Cardiac muscle cell (in vitro differentiated cells and primary cell): ENCODE data around the genes EFEMP2 and CATSPER1.

- RAMPAGE, long total RNA = no peak
- RRBS = no CpG with 5 or more reads among the region's 3 CpGs
Observed at GRCh38 chr11:65503529-65504105, 21.3 kb upstream of the SCYL1 start.

DNA sequence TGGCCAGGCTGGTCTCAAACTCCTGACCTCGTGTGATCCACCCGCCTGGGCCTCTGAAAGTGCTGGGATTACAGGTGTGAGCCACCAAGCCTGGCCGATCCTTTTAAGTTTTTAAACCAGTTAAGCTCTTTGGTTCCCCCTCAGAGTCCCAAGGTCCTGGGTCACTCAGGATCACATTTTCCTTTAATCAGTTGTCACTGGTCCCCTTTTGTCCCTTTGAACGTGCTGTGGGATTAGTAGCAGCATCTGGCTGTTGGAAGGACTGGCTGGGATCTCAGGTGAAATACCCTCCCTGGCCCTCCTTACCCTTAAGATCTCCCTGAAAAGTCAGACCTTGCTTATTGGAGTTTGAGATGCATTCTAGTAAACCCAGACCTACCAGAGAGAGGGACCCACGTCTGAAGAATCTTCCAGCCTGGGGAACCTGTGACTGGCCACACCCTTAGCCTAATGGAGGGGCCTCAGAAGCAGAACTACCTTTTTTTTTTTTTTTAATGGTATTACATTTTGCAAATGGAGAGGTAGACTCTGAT, 17.8 kb upstream of the SCYL1 start:
- RAMPAGE, long total RNA = no peak
- RRBS = no CpG with 5 or more reads among the region's 5 CpGs

GRCh38 chr11:65521931-65522589, 2.8 kb upstream of the SCYL1 start:
- RAMPAGE, long total RNA = no peak
- RRBS = no CpG with 5 or more reads among the region's 20 CpGs

DNA sequence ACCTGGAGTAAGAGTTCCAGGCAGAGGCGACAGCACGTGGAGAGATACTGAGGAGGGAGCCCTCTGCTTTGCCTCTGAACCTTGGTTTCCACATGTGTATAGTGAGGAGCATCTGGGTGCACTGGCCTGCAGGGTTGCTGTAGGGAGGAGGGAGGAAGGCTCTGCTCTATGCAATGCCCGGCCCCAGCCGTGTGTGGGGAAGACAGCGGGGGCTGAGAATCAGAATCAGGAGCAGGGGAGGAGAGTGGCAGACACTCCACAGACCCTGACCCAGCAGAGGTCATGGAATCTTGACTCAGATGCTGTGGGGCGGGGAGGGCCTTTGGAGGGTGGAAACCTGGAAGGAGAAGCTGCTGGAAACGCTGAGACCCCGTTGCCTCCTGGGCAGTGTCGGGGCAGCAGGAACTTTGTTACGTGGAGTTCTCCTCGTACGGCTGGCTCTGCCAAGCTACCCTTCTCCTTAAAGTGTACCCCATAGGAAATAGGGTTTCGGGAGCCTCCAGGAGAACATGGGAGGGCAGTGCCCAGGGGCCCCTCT, 4.1 kb downstream of the SCYL1 start:
- RAMPAGE, long total RNA = no peak
- RRBS = no CpG with 5 or more reads among the region's 13 CpGs

- RAMPAGE, long total RNA = no peak
- RRBS = 82% methylated on average over 3 of the region's 19 CpGs
Observed at GRCh38 chr11:65551708-65552495, 6.3 kb downstream of the LTBP3 start.

DNA sequence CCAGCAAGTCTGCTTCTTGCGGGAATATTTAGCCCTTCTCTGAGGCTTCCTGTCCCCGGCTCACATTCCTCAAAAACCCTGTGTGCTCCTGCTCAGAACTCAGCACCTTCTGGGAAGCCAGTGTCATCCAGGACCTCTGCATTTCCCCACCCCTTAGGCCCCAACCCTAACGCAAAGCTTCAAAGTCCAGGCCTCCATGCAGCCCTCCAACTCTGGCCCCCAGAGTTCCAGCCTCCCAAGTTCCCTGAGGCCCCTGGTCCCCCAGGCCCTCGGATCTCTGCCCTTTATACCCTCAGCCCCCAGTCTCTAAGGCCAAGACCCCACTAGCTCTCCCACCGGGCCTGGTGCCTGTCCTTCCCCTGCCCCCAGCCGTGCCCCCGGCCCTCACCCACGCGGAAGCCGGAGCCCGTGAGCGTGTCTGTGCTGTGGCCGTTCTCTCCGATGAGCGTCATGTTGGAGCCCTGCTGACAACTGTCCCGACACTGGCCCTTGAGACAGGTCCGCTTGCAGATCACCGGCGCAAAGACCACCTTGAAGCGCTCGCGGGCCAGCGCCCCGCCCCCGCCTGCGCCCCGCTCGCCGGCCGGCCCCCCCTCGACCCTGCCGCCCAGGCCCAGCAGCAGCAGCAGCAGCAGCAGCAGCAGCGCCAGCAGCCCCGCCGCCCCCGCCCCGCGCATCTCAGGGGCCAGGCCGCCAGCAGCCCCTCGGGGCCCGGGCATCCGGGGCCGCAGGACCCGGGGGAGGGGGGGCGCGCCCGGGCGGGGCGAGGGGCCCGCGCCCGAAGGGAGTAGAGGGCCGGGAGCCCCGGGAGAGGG, 711 bp downstream of the LTBP3 start:
- RAMPAGE, long total RNA = no peak
- RRBS = 4% methylated on average over 28 of the region's 54 CpGs

DNA sequence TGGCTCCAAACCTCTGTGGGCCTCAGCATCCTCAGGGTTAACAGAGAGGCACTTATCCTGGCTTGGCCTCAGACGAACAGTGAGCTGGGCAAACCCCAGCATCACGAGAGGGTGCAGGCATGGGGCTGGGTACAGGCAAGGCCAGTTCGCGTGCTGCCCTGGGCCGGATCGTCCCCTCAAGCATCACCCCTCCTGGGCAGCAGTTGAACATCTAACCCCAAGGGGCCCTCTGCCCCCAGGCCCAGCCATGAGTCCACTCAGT, 1.9 kb downstream of the EHBP1L1 start:
- RAMPAGE, long total RNA = no peak
- RRBS = no CpG with 5 or more reads among the region's 6 CpGs

DNA sequence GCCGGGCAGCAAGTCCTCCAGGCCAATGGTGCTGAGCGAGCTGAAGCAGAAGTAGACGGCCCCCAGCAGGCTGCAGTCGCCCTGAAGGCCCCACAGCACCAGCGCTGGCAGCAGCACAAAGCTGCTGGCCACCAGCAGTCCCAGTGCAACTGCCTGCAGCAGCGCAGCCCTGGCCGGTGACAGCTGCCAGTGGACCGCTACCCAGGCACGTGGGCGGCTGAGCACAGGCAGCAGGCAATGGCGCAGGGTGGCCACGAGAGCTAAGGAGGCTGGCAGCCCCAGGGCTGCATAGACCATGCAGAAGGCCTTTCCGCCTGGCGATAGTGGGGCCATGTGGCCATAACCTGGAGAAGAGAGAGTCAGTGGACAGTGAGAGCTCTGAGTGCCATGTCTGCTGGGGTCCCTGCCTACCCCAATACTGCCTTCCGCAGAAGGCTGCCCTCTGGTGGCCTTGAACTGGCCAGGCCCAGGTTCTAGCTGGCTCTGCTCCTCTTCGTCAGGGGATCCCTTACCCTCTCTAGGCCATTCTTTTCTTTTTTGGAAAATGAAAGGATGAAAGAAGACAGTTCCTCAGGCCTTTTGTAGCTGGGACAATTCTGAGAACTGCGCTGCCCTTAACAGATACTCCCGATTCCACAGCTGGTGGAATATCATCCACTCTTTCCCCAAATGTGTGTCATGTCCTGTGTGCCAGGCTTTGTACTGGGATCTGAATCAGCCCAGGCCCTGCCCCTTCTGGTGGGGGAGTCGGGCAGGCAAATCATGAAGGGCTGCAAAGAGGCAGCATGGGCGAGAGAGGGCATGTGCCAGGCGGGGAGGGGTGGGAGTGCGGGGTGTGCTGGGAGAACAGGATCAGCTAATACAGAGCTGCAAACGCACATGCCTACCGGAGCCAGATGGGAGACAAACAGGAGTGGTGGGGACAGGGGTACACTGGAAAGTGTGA, 1.8 kb downstream of the KCNK7 start:
- RAMPAGE, long total RNA = no peak
- RRBS = no CpG with 5 or more reads among the region's 24 CpGs

DNA sequence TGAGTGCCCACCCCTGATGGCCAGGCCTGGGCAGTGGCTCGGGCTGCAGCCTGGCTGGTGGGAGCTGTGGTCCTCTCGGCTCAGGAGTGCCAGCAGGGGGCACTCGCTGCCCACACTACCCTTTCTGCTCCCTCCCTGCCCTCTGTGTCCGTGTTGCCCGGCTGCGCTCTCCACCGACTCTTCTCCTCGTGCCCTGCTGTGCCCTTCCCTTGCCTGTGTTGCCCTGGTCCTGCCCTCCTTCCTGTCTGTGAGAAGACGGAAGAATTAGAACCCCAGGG, 10.4 kb downstream of the PCNX3 start:
- RAMPAGE, long total RNA = no peak
- RRBS = no CpG with 5 or more reads among the region's 9 CpGs

DNA sequence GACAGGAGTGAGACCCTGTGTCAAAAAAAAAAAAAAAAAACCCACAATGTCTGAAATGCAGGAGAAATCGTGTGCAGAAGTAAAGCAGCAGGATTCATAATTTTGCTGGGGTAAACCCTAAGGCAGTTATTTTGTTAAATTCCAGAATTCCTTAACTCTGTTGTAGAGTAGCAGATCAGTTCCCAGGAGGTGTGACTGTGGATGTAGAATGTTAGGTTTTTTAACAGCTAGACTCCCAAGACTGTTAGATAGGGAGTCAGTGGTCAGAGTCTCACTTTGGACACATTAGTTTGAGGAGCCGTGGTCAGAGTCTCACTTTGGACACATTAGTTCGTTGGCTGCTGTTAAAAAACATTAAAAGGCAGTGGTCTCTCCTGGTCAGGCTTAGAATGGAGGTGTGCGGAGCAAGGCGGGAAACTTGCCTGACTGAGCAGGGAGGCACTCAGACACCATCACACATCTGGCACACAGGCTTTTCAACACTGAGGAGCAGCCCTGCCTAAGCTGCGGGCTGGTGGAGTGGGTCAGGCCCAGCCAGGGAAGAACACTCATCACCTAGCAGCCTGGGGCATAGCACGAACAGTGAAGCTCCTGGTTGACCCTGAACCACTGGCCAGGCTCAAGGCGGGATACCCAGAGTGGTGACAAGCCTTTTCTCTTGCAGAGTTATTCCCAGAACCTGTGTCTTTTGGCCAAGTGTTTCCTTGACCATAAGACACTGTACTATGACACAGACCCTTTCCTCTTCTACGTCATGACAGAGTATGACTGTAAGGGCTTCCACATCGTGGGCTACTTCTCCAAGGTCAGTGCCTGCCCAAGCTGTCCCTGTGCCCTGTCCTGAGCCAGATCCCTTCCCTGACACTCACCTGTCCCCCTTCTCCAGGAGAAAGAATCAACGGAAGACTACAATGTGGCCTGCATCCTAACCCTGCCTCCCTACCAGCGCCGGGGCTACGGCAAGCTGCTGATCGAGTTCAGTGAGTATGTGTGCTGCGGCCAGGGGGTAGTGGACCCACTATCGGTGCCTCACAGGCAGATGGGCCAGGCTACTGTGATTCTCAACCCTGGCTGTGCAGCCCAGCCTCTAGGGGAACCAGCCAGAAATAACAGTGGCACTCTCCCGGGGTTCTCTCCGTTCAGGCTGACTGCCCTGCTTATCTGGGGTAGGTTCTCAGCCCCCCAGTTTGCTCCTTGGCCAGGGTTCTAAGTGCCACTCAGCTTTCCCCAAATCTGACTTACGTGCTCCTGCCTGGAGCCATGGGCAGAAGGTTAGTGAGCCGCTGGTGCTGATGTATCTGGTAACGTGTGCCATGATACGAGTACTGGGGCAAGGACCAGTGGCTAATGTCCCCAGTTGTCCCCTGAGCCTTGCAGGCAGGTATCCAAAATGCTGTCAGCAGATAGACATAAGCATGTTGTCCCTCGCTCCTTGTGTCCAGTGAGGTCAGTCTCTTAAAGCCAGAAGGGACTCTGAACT, 4.1 kb downstream of the RNASEH2C start:
- RAMPAGE, long total RNA = no peak
- RRBS = no CpG with 5 or more reads among the region's 24 CpGs

DNA sequence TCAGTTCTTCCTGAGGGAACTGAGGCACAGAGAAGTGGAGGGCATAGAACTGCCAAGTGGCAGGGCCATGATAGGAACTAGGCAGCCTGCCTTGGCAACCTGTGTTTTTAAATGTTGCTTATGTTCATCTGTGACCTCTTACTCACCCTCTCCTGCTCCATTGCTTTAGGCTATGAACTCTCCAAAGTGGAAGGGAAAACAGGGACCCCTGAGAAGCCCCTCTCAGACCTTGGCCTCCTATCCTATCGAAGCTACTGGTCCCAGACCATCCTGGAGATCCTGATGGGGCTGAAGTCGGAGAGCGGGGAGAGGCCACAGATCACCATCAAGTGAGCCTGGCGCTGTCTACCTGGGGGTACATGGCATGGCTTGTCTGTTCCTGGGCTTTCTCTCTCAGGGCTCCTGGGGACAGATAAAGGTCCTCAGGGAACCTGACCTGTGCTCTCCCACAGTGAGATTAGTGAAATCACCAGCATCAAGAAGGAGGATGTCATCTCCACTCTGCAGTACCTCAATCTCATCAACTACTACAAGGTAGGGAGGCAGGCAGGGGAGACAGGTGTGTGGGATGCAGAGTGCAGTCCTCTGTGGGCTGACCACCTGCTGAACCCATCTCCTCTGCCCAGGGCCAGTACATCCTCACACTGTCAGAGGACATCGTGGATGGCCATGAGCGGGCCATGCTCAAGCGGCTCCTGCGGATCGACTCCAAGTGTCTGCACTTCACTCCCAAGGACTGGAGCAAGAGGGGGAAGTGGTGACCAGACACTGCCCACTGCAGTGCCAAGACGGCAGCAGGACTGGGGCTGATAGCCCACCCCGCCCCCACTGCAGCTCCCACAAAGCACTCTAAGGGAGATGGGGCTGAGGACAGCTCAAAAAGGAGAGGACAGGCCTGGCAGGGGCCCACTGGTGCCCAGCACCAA, 1.9 kb downstream of the RNASEH2C start:
- RAMPAGE, long total RNA = no peak
- RRBS = no CpG with 5 or more reads among the region's 11 CpGs

DNA sequence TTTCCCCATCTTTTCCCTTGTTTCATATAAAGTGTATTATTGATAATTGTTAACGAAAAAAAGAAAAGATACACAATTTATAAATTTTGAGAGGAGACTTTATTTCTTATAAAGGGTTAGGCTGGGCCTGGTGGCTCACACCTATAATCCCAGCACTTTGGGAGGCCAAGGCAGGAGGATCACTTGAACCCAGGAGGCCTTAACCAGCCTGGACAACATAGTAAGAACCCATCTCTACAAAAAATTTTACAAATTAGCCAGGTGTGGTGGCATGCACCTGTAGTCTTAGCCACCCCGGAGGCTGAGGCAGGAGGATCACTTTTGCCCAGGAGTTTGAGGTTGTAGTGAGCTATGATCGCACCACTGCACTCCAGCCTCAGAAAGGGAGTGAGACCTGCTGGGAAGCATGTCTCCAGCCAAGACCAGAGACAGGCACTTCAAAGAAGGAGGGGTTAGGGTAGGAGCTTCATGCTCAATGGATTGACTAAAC, 8.1 kb downstream of the AP5B1 start:
- RAMPAGE, long total RNA = no peak
- RRBS = no CpG with 5 or more reads among the region's 3 CpGs

- RAMPAGE, long total RNA = no peak
- RRBS = 2% methylated on average over 19 of the region's 104 CpGs
Observed at GRCh38 chr11:65787274-65788271, 710 bp downstream of the OVOL1 start.

DNA sequence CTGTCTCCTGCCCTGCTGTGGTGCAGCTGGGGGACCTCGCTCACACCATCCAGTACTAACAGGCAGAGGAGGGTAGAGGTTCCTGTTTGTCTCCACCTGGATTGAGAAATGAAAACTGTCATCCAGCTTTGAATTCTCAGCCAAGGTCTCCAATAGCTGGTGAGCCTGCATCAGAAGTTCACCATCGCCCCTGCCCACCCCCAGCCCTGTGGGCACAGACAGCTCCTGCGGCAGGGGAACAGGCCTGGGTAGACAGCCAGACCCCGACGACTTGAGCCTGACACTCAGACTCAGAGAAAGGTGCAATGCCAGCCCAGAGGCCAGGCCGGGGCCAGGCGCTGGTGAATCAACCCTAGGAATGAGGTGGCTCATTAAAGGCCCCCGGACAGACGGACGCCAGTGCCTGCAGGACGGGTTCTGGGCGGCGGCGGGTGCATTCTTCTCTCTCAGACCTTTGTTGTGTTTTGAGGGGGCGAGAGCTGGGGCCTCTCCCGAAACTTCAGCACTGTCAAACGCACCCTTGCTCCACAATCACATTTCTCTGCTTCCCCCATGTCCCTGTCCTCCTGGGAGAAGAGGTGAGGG, 5.5 kb downstream of the OVOL1 start:
- RAMPAGE, long total RNA = no peak
- RRBS = 69% methylated on average over 3 of the region's 17 CpGs

DNA sequence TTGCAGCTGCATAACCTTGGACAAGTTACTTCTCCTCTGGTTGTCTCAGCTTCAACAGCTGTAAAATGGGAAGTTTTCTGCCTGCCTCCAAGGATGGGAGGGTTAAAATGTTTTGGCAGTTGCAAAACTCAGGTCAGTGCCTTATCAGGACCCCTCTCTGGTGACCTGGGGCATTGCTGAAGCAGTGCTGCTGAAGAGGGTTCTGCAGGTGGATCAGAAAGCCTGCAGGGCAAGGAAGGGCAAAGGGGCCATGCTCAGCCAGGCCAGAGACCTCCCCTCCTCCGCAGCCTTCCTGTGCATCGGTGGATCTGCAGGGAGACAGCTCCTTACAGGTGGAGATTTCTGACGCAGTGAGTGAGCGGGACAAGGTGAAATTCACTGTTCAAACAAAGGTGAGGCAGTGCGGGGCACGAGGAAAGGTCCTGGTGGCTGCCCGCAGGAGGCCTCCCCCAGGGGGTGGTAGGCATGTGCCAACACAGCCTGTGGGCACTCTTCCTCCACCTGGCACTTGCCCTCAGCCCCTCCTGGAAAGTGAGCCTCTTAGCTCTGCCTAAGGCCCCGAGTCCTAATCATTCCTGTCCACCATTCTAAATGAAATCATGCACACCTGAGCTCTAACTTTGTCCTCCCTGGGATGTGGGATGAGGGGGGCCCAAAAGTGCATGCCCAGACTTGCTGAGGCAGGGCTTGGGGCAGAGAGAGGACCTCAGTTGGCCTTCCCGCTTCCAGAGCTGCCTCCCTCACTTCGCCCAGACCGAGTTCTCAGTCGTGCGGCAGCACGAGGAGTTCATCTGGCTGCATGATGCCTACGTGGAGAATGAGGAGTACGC, 8.6 kb downstream of the CFL1 start:
- RAMPAGE, long total RNA = no peak
- RRBS = no CpG with 5 or more reads among the region's 16 CpGs

GRCh38 chr11:65872421-65873251, at the start of gene EFEMP2:
Gene EFEMP2, minus strand, starts transcription at chr11:65872800.
- RAMPAGE, long total RNA = start-site peak on the minus strand at chr11:65872732-65872815, 668 and 633 reads in 2 replicates
- RRBS = 2% methylated on average over 34 of the region's 83 CpGs

DNA sequence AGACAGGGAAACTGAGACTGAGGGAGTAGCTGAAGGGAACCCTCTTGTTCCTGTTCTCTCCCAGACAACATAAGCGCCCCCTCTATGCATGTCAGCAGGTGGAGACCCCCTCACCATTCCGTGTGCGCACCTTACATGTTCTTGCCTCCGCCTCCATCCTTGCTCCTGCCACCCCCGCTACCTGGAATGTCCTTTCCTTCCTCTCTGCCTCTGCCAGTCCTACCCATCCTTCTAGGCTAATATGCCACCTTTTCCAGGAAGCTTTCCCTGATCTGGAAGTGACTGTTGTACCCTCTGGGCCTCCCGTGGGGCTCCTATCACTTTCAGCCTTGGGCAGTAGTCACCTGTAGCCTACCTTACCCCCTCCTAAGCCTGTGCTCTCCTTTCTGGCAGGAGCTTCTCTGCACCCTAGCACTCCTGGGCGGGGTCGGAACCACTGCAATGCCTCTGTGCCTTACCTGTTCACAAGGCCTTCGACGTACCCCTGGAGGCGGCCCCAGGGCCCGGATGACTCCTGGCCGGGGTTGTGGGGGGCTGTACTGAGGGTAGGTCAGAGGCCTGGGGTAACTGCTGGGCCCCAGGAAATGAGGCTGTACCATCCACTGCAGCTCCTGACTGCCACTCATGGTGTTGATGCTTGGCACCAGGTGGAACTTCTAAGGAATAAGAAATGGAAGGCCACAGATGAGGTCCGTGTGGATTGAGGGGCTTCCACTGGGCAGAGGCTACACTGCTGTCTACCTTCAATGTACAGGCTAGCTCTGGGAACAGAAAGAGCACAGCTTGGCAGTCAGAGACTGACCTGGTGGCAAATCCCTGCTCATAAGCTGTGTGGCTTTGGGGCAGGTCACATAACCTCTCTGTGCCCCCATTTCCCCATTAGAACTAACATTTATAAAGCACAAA, 3.6 kb downstream of the FOSL1 start:
- RAMPAGE, long total RNA = no peak
- RRBS = no CpG with 5 or more reads among the region's 14 CpGs

DNA sequence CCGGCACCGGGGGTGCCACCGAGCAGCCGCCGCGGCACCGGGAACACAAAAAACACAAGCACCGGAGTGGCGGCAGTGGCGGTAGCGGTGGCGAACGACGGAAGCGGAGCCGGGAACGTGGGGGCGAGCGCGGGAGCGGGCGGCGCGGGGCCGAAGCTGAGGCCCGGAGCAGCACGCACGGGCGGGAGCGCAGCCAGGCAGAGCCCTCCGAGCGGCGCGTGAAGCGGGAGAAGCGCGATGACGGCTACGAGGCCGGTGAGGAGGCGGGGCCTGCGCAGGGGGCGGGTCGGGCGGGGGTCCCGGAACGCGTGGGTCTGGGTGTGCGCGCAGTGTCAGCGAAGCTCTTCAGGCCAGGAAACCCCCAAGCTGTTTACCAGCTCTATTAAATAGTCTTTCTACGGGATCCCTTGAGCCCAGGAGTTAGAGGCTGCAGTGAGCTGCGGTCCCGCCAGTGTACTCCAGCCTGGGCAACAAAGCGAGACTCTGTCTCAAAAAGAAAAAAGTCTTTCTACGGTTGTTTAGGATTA, 368 bp downstream of the SART1 start:
- RAMPAGE, long total RNA = no peak
- RRBS = 2% methylated on average over 34 of the region's 56 CpGs

DNA sequence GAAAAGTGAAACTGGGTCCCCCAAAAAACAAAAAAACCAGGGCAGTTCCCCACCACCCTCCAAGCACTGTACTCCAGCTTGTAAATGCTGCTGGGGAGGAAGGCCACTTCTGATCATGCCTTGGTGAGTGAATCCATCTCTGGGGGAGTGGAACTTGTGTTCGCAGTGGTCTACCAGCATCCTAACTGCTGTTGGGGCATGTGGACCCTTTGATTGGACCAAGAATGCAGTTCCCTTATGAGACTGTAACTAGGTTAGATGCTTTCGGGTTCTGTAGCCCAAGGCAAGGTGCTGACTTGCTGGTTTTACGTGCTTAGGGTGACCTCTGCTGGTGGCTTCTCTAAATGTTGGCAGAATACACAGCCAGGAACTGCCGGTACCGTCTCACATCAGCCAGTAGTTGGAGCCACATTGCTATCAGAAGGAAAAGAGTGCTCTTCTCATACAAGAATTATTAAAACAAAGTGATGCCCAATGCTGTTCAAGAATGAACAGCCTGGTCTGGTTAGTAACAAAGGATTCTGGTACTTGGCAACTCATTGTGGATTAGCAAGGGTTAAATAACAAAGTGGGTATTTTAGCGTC, 13.1 kb downstream of the EIF1AD start:
- RAMPAGE, long total RNA = no peak
- RRBS = no CpG with 5 or more reads among the region's 6 CpGs

DNA sequence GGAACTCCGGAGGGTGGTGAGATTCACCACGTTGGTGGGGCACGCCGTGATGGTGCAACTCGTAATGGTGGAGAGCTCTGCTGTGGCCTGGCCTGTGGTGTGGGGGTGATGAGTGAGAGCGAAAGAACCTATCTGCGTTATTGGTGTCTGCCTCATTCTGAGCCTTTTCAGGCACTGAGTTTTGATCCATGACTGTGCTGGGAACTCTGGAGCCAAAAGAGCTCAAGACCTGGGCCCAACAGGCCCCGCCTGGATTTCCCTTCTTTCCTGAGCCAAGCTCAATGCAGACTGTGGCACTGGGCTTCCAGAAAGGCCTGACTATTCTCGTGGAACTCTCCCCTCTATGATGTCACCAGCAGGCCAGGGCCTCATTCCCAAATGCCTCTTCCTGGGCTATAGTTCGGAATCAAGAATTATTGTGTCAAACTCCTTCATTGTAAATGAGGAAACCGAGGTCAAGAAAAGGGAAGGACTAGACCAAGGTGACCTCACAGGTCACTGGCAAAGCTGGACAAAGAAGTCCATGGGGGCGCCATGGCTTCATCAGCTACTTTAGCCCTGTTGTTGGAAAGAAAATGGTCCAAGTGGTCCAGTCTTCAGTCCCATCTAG, at the start of gene CATSPER1:
TSS of gene CATSPER1 (minus strand) at position 290 of the 610 bp plus-strand sequence.
- RAMPAGE, long total RNA = no peak
- RRBS = no CpG with 5 or more reads among the region's 12 CpGs